Hair follicle dermal papilla cell (primary cell): ENCODE measurements around a stretch of chr9.

DNA sequence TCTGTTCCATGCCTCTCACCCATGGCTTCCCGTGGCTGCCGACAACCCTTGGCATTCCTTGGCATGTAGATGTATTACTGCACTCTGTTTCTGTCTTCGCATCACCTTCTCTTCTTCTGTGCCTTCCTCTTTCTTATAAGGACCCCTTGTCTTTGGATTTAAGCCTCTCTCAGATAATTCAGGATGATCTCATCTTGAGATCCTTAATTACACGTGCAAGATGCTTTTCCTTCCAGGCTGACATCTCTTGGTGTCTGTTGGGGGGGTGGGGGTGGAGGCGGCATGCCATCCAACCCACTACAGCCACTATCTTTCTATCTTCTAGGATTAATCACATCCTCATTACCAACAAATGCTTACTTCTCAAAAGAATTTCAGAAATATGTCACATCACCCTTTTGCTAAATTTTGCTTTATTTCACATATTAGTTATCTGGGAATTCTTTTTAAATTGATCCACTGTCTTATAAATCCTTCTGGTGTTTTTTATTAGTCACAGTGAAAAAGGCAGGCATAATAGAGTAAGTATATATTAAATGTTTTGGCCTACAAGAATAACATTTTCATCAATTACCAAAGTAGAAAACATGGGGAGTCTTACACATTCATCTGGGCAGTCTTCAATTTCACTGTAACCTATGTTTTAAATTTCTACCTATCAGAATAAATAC, 70.5 kb downstream of the AUH start:
- CAGE, long polyA plus RNA, result no peak

- CAGE, long polyA plus RNA, result no peak
Observed at GRCh38 chr9:91409147-91409757, 14.4 kb downstream of the NFIL3 start.

DNA sequence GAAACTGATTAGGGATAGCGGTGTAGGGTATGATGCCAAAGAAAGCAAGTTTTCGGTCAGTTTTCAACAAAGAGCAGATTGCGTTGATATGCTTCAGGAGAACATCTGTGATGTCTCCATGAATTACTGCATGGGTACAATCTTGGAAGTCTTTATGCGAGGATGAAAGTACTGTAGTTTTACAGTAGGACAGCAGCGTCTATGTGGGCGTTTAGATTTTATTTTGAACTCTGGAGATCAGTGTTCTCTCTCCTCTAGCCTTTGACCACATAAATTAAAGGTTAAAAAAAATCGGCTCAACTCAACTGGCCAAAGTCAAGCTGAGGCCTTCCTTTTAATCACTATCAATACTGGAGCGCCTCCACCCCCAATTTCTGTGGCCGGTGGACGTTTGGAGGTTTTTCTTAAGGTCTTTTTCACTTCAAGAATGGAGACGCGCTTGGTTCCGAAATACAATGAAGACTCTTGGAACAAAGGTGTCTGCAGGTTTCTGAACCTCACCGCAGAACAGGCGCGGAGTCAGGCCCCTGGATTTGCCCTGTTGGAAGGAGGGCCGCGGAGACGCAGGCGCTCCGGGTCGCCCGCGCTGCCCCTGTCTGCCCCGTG, 2.9 kb downstream of the NFIL3 start:
- CAGE, long polyA plus RNA, result no peak

GRCh38 chr9:91517608-91517816, 93.9 kb upstream of the NFIL3 start:
- CAGE, long polyA plus RNA, result no peak

- CAGE, long polyA plus RNA, result no peak
Observed at GRCh38 chr9:91817575-91817775, 132.6 kb downstream of the ROR2 start.

GRCh38 chr9:91895957-91896306, 54.1 kb downstream of the ROR2 start:
- CAGE, long polyA plus RNA, result no peak

- CAGE, long polyA plus RNA, result no peak
Observed at GRCh38 chr9:91896393-91897177, 53.4 kb downstream of the ROR2 start.

DNA sequence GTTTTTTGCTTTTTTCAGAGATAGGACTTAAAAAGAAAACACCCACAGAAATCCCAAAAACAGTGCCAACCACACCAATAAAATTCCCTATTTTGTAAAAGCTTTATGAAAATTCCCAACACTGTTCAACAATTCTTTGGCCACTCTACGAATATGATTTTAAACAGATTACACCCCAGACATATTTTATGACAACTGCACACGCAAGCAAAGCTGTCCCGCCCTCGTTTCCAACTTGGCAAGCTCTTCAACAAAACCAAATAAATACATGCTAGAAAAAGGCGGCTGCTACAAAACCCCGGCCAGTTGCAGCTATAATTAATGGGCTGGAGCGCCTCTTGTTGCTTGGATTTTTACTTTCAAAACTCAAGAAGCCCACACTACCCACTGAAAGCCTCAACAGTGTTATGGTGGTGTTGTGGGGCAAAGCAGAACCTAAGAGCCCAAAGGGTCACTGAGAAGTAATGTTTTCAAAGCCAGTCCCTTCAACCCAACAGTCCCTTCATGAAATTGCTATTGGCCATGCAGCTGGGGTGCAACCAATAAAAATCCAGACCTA, 4.3 kb downstream of the ROR2 start:
- CAGE, long polyA plus RNA, result no peak

DNA sequence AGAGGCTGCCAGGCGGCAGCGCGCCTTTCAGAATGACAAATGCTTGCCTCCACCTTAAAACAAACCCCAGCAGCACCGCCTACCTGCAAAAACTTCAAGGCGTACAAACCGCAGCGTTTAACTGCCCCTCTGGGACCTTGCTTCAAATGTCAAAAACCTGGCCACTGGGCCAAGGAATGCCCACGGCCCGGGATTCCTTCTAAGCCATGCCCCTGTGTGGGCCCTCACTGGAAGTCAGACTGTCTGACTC, 41.5 kb downstream of the SPTLC1 start:
- CAGE, long polyA plus RNA, result no peak

DNA sequence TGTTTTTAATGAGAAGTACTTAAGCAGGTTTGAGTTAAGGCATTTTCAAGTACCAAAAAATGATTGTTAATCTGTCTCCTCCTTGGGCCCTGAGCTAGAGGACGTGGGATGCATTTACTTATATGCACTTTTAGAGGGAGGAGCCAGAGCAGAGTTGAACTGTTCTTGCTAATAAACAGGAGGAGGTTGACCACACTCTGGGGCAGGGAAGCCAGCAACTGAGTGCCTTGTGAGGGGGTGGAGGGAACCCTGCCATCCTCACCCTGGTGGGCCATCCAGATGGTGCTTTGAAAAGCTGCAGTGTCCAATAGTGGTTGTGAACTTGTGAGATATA, 5.8 kb upstream of the OGN start:
- CAGE, long polyA plus RNA, result no peak

DNA sequence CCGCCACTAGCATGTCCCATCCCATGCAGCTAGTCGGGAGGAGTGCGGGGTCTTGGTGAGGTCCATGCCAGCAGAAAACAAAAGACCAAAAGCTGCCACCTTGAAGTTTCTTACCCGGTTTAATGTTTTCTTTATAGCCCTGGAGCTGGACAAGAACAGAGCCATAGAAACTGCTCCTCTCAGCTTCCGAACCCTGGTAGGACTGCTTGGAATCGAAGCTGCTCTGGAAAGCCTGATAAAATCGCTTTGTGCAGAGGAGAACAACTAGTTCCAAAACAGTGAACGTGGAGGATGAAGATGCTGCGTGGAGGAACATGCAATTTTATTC, 57.1 kb downstream of the IPPK start:
- CAGE, long polyA plus RNA, result no peak

GRCh38 chr9:92618373-92619183, 51.4 kb downstream of the IPPK start:
- CAGE, long polyA plus RNA, result no peak

DNA sequence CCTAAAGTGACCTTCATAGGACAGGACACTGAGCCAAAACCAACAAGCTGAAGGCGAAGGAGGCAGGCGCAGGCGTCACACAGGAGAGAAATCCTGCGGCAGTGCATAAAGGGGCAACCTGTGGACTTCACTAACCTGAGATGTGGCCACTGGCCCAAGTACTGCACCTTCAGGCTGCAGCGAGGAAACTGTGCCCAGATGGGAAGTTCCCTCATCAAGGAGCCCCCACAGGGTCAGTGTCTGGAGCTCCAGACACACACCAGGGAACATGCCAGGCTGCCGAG, 3.7 kb downstream of the IPPK start:
- CAGE, long polyA plus RNA, result no peak

DNA sequence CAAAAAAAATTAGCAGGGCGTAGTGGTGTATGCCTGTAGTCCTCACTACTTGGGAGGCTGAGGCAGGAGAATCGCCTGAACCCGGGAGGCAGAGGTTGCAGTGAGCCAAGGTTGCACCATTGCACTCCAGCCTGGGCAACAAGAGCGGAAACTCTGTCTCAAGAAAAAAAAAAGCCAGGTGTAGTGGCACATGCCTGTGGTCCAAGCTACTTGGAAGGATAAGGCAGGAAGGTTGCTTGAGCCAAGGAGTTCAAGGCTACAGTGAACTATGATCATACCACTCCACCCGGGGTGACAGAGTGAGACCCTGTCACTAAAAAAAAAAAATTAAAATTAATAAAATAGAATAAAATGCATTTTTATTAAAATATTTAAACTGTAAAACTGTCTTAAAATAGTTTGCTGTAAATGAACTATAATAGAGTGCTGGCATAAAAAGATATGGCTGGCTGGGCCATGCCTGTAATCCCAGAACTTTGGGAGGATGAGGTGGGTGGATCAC, 35.9 kb downstream of the ZNF484 start:
- CAGE, long polyA plus RNA, result no peak

- CAGE, long polyA plus RNA, result no peak
Observed at GRCh38 chr9:93051586-93052077, 6.9 kb upstream of the SUSD3 start.

DNA sequence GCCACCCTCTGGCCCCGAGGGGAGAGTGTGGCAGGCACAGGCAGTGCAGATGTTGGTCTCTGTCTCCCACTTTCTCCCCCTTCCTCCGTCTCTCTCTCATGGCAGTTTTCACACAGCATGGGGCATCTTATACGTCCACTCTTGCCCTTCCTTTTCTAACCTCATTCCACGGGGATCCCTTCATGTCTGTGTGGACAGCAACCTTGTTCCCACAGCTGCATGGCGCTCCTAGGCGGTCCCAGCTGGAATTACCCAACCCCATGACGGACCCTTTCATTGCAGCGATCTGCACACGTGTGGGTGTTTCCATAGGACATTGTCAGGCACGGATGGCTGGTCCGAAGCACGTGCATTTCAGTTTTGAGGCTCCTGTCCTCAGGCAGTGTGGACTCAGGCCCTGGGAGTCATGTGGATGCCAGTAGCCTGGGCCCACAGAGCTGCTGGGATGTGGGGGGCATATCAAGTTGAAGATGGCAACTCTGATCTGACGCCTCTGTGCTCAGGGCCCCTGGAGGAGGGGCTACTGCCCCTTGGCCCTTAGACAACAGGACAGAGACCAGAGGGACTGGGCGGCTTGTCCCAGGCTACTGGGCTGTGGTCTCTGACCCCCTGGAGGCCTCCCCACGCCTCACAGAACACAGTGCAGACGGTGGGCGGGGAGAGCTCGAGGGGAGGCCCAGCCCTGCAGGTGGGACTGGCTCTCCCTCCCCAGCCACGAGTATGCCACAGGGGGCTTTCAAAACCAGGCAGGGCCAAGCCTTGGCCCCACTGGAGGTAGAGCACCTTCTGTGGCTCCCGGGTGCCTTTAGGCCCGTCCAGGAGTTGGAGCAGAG, 15.1 kb downstream of the CARD19 start:
- CAGE, long polyA plus RNA, result no peak

- CAGE, long polyA plus RNA, result no peak
Observed at GRCh38 chr9:93126797-93127415, 7.1 kb downstream of the NINJ1 start.

GRCh38 chr9:93464291-93464882, 11.0 kb upstream of the FAM120AOS start:
- CAGE, long polyA plus RNA, result no peak

DNA sequence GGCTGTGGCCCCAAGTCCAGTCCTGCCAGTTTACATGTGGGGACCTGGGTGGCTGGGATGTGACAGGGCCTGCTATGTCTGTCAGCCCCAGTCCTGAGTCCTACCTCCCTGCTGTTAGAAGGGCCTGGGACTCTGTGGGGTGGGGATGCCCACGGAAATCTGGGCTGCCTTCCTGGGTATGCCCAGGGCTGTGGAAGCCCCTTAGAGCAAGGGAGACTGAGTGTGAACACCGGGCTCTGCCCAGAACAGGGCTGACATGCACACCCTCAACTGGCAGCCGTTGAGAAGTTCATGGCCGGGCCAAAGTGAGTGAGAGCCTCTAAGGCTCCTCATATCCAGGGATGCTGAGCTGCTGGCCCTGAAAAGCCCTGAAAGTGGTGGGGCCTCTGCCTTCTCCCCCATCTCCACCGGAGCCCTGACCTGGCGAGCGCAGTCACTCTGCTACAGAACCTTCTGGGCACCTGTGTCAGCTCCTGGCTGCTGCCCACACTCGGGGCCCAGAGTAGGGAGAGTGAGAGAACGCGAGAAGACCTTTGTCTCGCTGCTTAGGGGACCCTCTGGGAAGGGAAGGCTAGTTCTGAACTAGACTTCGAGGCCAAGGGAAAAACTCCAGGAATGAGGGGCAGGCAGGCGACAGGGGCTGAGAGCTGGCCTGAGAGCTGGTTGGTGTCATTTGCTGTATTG, 1.9 kb downstream of the PHF2 start:
- CAGE, long polyA plus RNA, result no peak

- CAGE, long polyA plus RNA, result no peak
Observed at GRCh38 chr9:93581878-93582639, 5.7 kb downstream of the PHF2 start.